ENCODE data around the gene ABCB4.

DNA sequence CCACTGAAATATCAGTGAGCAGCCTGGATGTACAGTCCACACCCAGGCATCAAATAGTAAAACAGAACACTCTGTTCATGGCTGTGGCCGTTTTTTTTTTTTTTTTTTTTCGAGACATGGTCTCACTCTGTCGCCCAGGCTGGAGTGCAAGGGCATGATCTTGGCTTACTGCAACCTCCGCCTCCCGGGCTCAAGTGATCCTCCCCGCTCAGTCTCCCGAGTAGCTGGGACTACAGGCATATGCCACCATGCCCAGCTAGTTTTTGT, 400.0 kb upstream of the TMEM60 start:
- PRO-cap: no peak

GRCh38 chr7:80127750-80128230, 6.8 kb upstream of the GNAI1 start:
- PRO-cap: no peak

DNA sequence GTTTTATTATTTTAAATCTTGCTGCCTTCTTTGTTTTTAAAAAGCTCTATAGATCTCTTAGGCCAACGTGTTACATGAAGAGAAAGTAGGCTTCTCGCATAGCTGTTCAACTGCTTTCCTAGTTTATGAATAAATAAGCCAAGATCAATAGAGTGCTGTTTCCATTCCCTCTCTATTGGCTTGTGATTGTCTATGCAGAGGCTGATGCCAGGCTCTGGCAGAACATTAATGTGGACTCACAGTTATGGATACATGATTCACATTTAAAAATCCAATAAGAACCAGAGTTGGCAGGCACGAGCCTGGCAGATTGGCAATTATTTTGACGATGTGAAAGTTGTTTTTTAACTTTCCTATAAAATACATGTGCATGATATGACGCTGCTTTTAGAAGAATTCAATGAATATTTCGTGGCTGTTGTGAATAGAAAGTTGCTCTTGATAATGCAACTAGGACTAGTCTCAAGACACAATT, 137.5 kb downstream of the GNAT3 start:
- PRO-cap: no peak

DNA sequence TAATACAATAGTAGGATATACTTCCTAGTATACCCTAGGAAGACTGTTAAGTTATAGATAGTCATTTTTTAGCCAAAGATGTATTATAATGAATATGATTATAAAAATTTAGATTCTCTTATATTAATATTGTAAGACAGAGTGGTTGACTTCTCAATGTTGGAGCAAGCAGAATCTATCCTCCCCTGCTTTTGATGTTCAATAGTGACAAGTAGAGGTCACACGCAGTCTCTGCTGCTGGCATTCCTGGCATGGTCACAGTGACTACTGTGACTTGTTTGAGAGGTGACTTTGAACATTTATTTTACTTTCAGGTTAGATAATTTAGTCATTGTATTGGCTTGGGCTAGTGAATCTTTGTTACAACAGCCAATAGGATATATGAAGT, 13.7 kb upstream of the CD36 start:
- PRO-cap: unidirectional peak, plus-strand start at position 243 of the sequence

- PRO-cap: no peak
Measured at GRCh38 chr7:80640743-80641305, 2.4 kb downstream of the CD36 start.

DNA sequence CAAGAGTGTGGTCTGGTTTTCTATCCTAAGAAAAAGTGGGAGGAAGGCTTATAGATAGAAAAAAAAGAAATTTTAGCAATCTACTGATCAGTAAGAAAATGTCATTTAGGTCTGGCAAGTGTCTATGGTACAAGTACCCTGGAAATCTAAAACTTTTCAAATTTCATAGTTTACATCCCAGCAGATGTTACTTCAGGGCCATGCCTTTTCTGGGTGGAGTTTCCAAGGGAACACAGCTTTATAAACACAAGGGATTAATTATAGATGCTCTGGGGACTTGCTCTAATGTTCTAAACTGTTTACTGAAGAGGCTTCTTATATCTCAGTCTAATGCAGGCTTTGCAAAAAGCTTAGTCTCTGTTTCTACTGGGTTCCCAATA, 3.1 kb downstream of the CD36 start:
- PRO-cap: no peak

- PRO-cap: no peak
Measured at GRCh38 chr7:80891375-80891727, 27.5 kb downstream of the SEMA3C start.

GRCh38 chr7:81333402-81333959, 414.6 kb upstream of the SEMA3C start:
- PRO-cap: unidirectional peak, plus-strand start at chr7:81333605

GRCh38 chr7:84248762-84249229, 54.2 kb upstream of the SEMA3A start:
- PRO-cap: bidirectional peak, plus-strand start at chr7:84249107, minus-strand start at chr7:84248926

DNA sequence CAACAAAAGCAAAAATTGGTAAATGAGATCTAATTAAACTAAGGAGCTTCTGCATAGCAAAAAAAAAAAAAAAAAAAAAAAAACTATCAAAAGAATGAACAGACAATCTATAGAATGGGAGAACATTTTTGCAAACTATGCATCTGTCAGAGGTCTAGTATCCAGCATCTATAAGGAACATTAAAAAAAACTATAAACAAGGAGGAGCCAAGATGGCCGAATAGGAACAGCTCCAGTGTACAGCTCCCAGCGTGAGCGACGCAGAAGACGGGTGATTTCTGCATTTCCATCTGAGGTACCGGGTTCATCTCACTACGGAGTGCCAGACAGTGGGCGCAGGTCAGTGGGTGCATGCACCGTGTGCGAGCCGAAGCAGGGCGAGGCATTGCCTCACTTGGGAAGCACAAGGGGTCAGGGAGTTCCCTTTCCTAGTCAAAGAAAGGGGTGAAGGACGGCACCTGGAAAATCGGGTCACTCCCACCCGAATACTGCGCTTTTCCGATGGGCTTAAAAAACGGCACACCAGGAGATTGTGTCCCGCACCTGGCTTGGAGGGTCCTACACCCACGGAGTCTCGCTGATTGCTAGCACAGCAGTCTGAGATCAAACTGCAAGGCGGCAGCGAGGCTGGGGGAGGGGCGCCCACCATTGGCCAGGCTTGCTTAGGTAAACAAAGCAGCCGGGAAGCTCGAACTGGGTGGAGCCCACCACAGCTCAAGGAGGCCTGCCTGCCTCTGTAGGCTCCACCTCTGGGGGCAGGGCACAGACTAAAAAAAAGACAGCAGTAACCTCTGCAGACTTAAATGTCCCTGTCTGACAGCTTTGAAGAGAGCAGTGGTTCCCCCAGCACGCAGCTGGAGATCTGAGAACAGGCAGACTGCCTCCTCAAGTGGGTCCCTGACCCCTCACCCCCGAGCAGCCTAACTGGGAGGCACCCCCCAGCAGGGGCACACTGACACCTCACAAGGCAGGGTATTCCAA, 303.4 kb upstream of the GRM3 start:
- PRO-cap: no peak

DNA sequence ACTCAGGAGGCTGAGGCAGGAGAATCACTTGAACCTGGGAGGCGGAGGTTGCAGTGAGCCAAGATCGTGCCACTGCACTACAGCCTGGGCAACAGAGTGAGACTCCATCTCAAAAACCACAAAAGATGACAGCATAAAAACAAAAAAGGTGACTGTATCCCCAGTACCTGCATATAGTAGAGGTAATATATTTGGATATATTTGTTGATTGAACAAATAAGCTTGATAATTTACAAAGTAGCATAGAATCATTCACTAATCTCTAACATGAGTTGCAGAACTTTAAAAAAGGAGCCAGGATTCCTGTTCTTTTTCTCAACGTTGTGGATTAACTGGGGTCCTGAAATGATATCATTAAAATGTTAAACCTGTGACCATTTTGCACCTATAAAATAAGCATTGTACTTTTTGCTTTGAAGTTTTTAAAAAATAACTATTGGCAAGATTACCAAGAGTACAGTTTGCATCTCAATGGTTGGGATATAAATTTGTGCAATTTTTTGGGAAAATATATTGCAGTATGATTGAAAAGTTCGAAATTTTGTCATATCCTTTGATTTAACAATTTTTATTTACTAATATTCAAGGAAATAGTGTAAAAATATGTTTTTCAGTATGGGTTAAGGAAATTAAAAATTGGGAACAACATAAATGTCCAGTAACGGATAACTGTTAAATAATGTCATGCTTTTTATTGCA, 9.3 kb downstream of the DMTF1 start:
- PRO-cap: no peak

DNA sequence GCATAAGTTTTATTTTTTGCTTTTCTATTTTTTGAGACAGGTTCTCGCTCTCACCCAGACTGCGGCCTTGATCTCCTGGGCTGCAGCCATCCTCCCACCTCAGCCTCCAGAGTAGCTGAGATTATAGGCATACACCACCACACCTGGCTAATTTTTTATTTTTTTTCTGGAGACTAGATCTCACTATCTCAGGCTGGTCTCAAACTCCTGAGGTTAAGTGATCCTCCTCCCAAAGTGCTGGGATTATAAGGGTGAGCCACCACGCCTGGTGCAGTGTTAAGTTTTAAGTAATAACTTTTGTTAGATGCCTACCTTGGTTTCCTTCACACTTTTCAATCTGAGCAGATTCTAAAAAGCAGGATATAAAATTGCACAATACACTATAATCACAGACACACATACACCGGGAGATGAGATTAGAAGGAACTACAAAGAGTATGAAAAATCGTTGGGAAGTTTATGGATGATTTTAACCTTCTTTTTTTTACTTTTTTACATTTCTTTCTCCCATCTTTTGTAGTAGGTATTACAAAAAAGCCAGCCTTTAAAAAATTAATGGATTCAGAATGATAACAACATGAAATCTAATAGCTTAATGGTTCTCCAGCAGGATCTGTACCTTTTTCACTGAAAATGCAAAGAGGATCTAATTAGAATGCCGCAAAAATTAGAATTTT, 10.0 kb downstream of the DMTF1 start:
- PRO-cap: no peak

DNA sequence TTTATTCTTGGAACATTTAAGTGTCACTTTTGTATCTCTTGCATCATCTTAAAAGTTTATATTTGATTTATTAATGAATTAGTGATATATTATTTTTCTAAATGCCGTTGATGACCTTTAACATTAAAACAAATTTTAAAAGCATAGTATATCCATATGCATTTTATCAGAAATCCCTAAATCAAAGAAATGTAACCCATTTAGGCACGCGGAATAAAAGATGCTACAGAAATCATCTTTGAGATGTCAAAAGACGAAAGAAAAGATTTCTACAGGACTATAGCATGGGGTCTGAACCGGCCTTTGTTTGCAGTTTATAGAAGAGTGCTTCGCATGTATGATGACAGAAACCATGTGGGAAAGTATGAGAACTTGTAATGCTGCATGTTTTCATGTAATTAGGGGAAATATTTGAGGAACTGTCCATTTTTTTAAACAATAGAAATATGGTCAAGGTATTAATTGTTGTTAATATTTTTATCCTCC, 27.1 kb downstream of the DMTF1 start:
- PRO-cap: no peak

DNA sequence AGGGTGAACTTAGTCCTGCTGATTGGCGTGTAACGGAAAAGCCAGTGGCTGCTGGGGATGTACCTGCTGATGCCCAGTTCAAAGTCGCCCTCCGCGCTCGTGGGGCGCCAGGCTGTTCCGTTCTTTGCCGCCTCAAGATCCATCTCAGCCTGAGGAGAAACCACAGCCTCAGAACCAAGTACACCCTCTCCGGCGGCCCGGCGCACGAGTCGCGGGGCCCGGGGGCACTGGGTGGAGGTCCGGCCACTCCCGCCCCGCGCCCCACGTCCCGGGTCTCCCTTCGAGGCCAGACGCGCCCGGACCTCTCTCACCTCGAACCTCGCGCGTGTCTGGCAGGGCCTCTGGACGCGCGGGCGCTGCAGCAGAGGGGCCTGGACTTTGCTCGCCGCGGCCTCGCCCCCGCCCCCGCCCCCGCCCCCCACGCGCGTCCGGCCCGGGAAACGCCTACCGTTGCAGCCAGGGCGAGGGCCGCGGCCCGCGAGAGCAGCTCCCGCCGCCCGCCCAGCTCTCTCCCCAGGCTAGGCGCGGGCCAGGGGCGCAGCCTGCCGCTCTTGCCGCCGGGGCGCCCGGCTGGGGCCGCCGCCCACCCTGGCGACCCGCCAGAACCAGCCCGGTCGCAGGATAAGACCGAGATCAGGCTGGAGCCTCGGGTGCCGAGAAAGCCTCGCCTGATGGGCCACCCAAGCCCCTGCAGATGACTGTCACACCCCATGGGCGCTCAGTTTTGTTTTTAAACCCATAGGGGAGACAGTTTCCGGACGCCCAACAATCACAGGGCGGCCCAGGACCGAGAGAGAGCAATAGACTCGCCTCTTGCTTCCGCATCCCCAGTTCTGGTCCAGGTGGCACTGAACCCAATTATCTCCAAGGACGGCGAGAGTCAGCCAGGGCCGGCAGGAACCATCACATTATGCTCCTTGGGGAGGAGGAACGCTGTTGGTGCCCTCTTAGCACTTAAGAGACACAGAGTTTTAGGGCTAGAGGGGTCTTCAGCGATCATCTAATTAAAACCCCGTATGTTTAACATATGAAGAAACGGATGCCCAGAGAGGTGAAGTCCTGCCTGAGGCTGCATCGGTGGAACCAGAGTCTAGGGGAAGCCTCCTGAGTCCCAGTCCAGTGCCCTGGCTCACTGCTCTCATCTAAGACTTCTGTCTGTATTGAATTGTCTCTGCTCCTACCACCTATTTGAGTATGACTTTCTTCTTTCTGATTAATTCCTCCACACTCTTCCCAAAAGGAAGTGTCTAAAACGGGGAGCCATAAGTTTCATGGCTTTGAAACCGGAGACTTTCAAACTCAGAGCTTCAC, at the start of gene ABCB4:
Gene ABCB4, minus strand, starts transcription at position 358 of the 1,311 bp plus-strand sequence.
- PRO-cap: no peak

GRCh38 chr7:87495275-87495866, 19.9 kb upstream of the ABCB4 start:
- PRO-cap: no peak

GRCh38 chr7:90118272-90118535, 36.1 kb upstream of the STEAP1 start:
- PRO-cap: no peak

DNA sequence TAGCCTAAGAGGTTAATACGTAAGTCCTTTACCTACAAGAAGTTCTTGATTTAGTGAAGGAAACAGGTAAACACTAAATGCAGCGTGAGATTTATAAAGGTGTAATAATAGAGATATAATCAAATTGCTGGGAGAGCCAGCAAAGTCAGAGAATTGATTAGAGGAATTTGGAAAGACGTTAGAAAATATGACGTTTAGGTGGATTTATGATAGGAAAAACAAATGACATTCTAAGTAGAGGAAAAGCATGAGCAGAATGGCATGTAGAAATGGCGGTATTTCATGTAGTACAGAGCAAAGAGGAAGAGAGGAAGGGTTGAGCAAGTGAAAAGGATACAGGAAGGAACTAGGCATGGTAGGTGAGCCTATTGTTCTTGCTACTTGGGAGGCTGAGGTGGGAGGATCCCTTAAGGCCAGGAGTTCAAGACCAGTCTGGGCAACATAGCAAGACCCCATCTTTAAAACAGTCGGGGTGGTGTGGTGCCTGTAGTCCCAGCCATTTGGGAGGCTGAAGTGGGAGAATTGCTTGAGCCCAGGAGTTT, 1.2 kb downstream of the GTPBP10 start:
- PRO-cap: no peak

GRCh38 chr7:90411111-90411671, 7.9 kb downstream of the CLDN12 start:
- PRO-cap: no peak

DNA sequence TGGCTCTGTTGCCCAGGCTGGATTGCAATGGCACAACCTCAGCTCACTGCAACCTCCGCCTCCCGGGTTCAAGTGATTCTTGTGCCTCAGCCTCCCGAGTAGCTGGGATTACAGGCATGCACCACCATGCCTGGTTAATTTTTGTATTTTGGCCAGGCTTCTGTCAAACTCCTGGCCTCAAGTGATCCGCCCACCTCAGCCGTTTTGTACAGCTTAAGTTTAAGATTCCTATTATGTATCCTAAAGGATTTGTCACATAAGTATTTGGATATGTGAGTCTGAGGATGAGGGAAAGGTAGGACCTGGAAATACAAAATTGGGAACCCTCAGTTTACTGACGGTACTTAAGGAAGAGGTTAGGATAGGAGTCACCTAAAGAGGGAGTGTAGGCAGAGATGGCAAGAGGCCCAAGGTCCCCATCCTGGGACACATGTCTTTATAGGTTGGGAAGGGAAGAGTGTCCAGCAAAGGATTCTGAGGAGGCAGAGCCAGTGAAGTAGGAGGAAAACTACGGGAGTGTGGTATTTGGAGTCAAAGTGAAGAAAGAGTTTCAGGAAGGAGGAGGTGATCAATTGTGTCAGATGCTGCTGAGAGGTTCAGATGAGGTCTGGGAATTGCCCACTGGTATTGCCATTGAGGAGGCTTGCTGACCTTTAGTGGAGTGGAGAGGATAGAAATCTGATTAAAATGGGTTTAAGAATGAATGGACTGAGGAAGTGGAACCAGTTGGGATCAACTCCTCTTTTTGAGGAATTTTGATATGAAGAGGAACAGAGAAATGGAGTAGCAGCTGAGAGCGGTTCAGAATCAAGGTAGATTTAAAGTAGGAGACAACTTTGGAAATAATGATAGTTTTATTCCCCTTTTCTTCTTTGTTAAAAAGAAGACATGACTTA, 100.5 kb downstream of the CDK14 start:
- PRO-cap: no peak

DNA sequence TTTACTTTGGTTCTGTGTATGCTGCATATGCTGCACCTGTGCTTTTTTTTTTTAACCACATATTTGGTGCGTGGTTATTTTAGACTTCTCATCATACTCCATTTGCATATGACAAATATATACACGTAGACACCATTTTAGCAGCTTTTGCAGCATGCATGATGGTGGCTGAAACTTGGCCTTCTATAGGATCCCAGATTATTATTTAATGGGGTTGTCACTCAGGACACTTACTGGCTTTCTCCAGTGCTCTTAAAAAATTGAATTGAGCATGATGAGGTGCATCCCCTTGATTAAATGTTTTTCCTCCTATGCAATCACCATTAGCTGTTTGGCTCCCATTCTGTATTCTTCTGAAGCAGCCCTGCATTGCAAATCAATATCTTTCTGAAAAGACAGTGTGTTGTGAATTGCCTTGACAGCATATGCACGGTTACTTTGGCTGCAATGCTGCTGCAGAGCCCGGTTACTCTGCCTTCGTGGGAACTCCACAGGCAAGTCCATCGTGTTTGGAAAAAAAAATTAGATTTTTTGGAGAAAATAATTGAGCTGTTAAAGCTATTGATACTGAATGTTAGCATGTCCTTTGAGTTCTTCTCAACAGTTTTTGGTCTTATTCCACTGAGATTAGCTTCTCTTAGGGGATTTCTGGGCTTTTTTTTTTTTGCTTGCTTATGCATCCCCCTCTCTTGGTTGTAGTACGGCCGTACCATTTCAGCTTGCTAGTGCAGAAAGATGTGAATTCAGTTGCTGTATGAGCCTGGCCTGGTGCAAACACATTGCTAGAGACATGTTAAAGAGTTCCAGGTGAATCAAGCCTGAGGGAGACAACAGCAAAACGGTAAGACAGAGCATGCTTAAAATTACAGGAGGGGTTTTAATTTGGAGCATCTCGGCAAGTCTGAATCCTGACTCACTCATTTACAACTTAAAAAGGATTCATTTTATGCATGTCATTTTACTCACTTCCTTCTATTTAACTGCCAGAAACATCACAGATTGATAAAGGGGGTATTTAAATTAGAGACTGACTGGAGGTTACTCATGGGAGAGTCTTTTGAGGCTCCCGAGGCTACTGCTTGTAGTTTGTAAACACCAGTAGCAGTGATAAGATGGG, 113.4 kb downstream of the CDK14 start:
- PRO-cap: no peak